Ovary (tissue), 7 donors: ENCODE measurements around a stretch of chr17.

- PRO-cap, 7 experiments: no peak in any of the 7 experiments
- RAMPAGE, long total RNA, 2 experiments: no peak in any of the 2 experiments
Observed at GRCh38 chr17:19344975-19345659, 17.4 kb downstream of the B9D1 start.

DNA sequence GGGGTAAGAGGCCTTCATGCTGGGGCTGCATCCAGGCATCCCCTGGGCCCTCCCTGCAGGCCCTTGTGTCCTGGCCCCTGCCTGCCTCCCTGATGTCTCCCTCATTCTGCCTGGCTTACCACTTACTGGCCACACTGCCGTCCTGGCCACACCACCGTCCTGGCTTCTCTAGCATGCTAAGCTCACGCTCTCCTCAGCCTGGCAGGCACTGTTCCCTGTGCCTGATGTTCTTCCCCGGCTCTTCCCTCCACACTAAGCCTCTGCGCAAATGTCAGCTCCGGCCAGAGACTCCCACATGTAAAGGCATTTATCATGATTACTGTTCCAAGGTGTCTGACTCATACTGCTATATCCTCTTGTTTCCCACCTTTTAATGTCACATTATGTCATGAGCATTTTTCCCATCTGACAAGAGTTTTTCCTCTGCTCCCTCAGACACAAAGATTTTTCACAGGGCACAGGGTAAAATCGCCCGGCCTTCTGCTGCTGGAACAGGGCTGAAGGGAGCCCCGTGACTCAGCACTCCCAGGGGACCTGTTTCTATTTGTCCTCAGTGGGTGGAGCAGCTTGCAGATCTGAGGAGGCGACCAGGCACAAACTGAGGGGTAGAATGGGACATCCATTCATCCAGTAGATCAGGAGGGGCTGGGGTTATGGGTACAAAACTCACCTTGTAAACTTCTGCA lies 15.8 kb downstream of the B9D1 start:
- PRO-cap, 7 experiments: peak in 1 of 7 experiments; most common plus-strand start position 440 of the sequence (in 1); most common minus-strand start position 269 of the sequence (in 1)
- RAMPAGE, long total RNA, 2 experiments: no peak in any of the 2 experiments

DNA sequence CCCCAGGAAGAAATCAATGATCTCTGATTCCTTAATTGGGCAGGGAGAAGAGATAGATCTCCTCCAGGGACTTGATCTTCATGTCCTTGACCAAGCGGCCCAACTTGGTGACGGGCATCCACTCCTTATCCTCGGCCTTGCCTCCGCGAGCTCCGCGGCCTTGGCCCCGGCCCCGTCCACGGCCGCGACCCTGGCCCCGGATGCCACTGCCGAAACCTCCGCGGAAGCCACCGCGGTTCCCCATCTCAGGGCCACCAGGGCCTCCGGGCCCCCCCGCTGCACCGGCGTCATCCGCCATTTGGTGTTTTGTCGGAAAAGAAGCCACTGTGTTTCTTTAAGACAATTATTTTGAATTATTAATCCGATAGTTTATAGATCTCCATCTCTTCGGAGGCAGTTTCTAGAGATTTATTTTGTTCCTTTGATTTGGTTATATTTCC lies 35.5 kb downstream of the RNF112 start:
- PRO-cap, 7 experiments: peak in 2 of 7 experiments; most common minus-strand start position 321 of the sequence (in 2)
- RAMPAGE, long total RNA, 2 experiments: no peak in any of the 2 experiments

GRCh38 chr17:19448370-19449477 lies 37.7 kb downstream of the RNF112 start:
- PRO-cap, 7 experiments: no peak in any of the 7 experiments
- RAMPAGE, long total RNA, 2 experiments: no peak in any of the 2 experiments

DNA sequence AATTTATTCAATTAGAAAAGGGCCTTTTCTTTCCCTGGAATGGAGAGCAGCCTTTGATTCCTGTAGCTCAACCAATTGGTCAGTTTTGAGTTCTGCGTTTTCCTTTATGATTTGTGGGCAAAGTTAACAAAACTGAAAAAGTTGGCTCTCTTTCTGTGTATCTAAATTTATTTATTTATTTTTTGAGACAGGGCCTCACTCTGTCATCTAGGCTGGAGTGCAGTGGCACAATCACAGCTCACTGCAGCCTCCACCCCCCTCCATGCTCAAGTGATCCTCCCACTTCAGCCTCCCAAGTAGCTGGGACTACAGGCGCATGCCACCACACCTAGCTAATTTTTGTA lies 6.8 kb upstream of the SLC47A1 start:
- PRO-cap, 7 experiments: no peak in any of the 7 experiments
- RAMPAGE, long total RNA, 2 experiments: no peak in any of the 2 experiments

GRCh38 chr17:19561831-19562268 lies 28.2 kb downstream of the SLC47A1 start:
- PRO-cap, 7 experiments: no peak in any of the 7 experiments
- RAMPAGE, long total RNA, 2 experiments: no peak in any of the 2 experiments

GRCh38 chr17:19642620-19642840 lies 6.0 kb upstream of the ALDH3A2 start:
- PRO-cap, 7 experiments: no peak in any of the 7 experiments
- RAMPAGE, long total RNA, 2 experiments: no peak in any of the 2 experiments

DNA sequence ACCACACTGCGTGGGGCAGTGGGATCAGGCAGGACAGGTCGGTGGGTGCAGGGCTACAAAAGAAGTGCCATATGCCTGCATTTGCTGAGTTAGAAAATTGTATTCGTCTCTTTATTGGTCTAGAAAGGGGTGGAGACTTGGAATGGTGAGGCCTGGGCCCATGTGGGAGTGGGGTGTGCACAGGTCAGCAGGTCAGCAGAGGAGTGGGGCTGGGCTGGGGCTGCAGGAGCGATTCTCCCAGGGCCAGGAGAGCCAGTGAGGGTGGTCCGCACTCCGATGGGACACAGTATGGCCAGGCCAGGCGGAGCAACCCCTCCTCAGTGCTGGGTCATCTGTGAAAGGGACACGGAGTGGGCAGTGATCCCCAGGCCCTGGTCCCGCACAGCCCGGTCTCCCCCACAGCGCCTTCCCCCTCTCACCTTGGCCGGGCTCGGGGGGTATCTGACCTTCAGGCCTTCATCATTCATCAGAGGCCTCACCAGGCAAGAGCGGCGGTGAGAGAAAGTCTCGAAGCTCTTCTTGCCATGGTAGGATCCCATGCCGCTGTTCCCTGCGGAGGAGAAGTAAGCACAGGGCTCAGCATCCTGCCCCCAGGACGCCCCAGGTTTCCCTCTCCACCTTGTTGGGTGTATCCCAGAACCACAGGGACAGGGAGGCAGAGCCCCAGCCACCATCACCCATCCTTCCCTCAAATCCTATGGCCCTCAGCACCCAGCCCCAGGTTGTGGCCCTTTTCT lies 10.0 kb downstream of the ALDH3A1 start:
- PRO-cap, 7 experiments: no peak in any of the 7 experiments
- RAMPAGE, long total RNA, 2 experiments: no peak in any of the 2 experiments

DNA sequence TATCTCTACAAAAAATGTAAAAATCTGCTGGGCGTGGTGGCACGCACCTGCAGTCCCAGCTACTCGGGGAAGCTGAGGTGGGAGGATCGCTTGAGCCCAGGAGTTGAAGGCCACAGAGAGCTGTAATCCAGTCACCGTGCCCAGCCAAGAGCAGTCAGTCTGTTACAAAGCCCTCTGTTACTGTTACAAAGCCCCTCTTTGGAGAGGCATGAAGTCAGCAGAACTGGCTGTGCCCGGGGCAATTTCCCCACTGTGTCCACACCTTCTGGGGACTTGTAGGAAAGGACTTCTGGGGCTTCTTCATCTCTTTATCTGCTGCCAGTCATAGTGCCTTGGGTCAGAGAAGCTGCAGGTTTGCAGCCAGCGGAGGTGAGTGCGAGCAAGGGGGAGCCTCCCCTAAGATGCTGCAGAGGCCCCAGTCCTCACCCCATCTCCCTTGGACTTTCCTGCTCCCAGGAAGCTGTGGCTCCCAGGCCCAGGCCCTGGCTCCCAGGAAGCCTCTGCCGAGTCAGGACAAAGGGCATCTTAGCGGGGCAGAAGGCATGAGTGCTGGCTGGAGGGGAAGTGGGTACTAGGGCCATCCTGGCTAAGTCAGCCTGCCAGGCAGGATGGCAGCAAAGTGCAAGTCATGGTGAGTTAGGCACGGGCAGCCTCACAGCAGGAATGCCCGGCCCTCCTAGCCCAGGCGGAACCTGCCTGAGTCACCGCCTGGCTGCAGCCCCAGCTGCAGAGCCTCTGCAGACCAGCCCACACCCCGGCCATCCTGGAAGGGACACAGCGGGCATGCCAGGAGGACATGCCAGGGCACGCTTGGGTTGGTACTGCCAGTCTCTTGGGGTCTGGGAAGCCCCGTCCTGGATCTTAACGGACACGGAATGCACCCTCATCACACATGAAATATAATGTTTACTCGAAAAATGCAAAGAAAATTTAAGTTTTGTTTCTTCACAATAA lies 4.7 kb upstream of the ALDH3A1 start:
- PRO-cap, 7 experiments: no peak in any of the 7 experiments
- RAMPAGE, long total RNA, 2 experiments: no peak in any of the 2 experiments

DNA sequence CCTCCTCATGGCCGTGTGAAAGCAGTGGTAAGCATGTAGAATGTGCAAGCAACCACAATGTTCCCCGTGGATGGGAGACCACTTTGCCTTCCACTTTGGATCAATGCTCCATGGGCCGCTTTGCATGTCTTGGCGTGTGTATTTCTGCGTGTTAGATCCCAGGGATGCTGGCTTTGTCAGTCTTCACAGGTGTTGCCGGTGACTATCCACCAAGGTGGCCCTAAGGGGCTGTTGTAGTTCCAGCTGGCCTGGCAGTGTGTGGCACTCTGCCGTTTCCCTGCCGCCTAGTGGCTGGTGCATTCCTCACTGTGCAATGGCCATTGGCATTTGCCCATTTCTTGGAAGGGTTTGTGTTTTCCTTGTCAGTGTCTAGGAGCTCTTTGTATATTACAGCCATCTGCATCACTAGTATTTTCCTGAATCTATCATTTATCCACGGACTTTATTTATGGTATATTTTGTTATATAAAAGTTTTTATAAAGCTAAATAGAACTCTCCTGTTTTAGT lies 5.7 kb upstream of the ALDH3A1 start:
- PRO-cap, 7 experiments: no peak in any of the 7 experiments
- RAMPAGE, long total RNA, 2 experiments: no peak in any of the 2 experiments

GRCh38 chr17:20090977-20092394 lies 82.3 kb downstream of the SPECC1 start:
- PRO-cap, 7 experiments: peak in 6 of 7 experiments; most common plus-strand start chr17:20091946 (in 3); most common minus-strand start chr17:20092010 (in 4)
- RAMPAGE, long total RNA, 2 experiments: no peak in any of the 2 experiments

DNA sequence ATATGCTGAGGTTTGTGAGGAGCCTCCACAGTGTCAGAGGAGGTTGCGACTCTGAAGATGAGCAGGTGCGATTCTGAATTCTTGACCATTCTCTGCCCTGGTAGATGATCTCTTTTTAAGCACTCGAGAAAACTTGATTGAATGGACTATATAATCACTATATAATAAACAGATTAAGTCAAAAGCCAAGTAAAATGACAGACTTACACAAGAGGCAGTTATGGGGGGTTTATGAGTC lies 206.0 kb downstream of the SPECC1 start:
- PRO-cap, 7 experiments: peak in 1 of 7 experiments; most common plus-strand start position 181 of the sequence (in 1)
- RAMPAGE, long total RNA, 2 experiments: no peak in any of the 2 experiments

GRCh38 chr17:20867728-20868391 lies 175.0 kb downstream of the USP22 start:
- PRO-cap, 7 experiments: no peak in any of the 7 experiments
- RAMPAGE, long total RNA, 2 experiments: no peak in any of the 2 experiments

DNA sequence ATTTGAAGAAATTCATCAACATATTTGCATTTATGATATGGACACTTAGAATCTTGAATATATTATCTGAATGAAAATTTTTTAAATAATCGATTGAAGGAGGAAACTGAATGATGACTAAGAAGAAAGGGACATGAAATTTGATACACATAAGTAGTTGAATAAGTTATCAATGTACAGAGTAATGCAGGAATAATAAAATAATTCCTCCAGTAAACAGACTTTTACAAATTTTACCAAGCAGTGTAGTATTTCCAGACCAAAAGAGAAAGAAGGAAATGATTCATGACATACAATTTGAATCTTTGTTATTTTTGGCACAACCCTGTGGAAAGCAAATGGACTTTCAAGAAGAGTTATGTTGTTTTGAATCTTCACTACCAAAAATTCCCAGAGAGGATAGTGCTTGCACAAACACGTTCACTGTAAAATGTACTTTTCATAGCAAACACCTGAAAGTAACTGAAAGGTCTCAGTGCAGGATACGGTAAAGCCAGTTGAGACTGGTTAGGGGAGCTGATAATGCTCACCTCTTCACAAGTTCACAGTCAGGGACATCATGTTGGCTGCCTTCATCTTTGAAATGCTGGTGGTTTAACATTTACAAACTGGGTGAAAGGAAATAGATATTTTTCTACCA lies 107.1 kb downstream of the USP22 start:
- PRO-cap, 7 experiments: no peak in any of the 7 experiments
- RAMPAGE, long total RNA, 2 experiments: no peak in any of the 2 experiments

GRCh38 chr17:21003219-21003637 lies 39.6 kb downstream of the USP22 start:
- PRO-cap, 7 experiments: no peak in any of the 7 experiments
- RAMPAGE, long total RNA, 2 experiments: no peak in any of the 2 experiments

- PRO-cap, 7 experiments: peak in 3 of 7 experiments; most common plus-strand start chr17:21040816 (in 2)
- RAMPAGE, long total RNA, 2 experiments: no peak in any of the 2 experiments
Observed at GRCh38 chr17:21040593-21040970, 2.2 kb downstream of the USP22 start.

DNA sequence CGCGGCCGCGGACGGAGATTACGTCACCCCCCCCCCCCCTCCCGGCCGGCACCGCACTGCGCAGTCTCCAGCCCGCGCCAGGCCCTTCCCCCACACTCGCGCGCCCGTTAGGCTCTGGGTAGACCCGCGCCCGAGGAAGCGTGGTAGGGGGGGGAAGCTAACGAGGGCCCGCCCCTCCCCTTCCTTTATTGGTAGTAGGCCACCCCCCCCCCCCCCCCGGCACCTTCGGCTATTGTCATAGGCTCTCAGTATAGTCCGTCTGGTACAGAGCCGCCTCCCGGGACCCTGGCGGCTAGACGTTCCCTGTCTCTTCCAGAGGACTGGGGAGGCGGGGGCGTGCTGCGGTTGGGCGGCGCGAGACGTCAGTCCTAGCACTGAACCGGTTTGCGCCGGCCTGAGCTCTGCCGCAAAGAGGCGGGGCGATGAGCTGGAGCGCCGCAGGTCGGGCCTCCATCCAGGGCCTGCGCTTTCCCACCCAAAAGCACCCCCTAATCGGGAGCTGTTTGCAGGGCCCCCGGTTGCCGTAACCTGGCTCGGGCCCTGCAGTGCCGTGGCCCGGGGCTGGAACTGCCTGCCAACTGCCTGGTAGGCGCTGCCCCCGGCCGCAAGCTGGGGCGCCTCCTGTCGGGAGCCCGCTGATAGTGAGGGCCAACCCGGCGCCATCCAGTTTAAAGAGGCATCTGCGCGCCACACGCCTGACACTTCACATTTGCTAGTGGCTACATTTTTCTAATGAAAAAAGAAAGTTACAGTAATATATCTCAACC lies 470 bp upstream of the USP22 start:
- PRO-cap, 7 experiments: peak in 7 of 7 experiments; most common plus-strand start position 409 of the sequence (in 5); most common minus-strand start position 312 of the sequence (in 3)
- RAMPAGE, long total RNA, 2 experiments: no peak in any of the 2 experiments

DNA sequence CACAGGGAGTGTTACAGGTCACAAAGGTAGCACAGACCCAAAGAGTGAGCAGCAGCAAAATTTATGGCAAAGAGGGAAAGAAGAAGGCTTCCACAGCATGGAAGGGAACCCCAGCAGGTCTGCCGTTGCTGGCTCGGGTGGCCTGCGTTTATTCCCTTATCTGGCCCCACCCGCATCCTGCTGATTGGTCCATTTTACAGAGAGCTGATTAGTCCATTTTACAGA lies 41.7 kb upstream of the DHRS7B start:
- PRO-cap, 7 experiments: no peak in any of the 7 experiments
- RAMPAGE, long total RNA, 2 experiments: no peak in any of the 2 experiments

DNA sequence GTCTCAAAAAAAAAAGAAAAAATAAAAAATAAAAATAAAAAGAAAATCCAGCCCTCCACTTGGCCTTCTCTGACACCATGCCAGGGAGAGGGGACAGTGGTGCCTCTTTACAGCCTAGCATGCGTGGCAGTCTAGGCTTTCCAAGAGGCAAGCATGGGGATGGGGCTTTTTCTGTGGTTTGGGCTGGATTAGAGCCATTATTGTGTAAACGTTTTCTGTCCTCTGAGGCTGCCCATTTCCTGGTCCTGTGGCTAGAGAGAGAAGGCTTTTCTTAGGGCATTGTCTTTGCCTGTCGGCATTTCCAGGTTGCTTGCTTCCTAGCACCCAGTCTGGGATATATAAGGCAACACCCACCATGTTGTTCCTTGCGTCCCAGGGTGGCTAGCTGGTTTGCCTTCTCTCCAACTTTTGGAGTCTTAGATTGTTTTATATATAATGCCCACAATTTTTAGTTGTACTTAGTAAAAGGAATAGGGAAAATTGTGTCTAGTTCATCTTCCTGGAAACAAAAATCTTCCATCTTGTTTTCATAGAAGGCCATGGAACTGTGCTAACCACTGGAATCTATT lies 2.6 kb upstream of the DHRS7B start:
- PRO-cap, 7 experiments: no peak in any of the 7 experiments
- RAMPAGE, long total RNA, 2 experiments: no peak in any of the 2 experiments

DNA sequence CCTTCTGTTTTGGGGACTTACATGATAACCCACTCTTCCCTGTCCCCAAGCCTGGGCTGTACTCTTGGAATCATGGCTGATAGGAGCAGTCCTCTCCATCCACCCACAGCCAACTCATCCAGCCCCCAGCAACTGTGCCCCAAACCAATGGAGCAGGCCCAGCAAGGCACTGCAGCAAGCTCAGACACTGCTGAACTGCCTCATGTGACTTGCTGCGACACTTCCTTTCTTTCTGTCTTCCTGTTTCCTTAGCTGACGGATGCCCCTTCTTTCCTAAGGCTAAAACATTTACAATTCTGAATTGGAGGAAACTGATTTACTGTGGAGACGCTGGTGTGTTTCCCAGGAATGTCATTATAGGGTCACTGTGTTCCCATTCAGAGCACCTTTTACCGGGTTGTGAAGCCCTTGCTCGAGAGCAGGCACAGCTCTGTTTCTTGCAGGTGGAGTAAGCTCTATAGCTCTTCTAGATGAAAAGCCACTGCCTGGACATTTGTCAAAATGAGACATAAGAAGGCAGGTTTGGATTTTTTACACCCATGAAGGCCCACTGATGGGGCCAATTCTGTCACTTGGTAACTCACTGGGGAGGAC lies 27.5 kb downstream of the TMEM11 start:
- PRO-cap, 7 experiments: peak in 1 of 7 experiments; most common minus-strand start position 197 of the sequence (in 1)
- RAMPAGE, long total RNA, 2 experiments: no peak in any of the 2 experiments